Gallbladder (tissue), 1 donor: ENCODE measurements around a stretch of chr1.

DNA sequence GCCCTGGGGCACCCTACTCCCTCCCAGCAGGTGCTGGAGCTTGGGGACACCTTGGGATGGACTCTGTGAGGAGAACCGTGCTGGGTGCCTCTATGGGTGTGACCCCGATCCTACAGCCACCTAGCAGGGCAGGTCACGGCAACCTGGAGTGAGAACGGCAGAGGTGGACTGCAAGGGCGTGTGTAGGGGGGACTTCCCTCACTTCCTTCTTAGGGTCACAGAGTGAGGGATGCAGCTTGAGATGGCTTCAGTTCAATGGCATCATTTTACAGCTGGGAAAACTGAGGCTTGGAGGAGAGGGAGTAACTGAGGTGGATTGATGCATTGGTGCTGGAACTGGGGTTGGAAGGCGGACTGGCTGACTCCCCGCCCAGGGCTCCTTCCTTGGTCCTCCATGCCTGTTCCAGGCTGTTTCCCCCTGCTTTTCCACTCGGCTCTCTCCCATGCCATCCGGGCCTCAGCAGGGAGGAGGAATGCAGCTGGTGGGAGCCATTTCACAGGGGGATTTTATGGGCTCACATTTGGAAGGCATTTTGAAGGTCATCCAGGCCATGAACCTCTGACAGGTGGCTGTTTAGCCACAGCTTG, 18.8 kb upstream of the ARHGEF10L start:
- PRO-cap = no peak

DNA sequence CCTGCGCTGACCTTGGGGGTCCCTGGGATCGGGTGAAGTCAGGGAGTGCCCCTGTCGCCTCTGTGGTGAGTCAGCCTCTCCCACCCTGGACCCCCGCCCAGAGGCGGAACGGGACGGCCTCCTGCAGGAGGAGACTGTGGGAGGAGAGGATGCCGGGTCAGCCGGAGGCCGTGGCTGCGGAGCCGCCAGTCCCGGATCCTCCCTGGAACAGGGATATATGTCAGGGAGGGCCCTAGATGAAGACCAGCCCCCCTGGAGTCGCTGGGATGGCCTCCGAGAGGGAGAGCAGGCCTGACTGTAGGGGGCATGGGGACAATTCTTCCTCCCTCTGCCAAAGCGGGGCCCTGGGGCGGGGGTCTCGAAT, 794 bp downstream of the ARHGEF10L start:
- PRO-cap = bidirectional peak, plus-strand start at position 160 of the sequence, minus-strand start at position 64 of the sequence; bidirectional peak, plus-strand start at position 246 of the sequence, minus-strand start at position 209 of the sequence

DNA sequence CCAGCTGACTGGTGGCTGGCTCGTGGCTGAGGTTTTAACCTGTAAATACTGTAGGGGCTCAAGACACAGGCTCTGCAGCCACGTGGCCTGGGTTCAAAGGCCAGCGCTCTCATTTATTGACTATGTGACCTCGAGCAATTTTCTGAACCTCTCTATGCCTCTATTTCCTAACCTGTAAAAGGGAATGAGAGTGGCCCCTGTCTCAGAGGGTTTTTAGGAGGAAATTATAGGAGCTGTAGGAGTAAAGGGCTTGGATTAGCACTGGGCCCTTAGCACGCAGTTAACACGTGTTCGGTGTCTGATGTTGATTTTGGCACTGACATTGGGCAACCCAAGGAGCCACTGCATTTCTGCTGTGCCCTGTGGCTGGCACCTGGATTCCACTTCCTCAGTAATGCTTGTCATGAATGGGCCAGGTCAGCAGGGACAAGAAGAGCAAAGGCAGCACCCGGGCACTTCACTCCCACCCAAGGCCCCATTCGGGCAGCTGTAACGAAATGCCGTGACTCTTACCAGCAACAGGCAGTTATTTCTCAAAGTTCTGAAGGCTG, 25.1 kb downstream of the ARHGEF10L start:
- PRO-cap = no peak

GRCh38 chr1:17569445-17570345, 30.2 kb downstream of the ARHGEF10L start:
- PRO-cap = unidirectional peak, minus-strand start at chr1:17569830

- PRO-cap = no peak
These were observed 41.9 kb downstream of the ARHGEF10L start for GRCh38 chr1:17581209-17581914.

- PRO-cap = no peak
These were observed 85.4 kb downstream of the ARHGEF10L start for GRCh38 chr1:17624715-17625546.

- PRO-cap = no peak
These were observed 94.2 kb downstream of the ARHGEF10L start for GRCh38 chr1:17633724-17634168.

- PRO-cap = no peak
These were observed 103.5 kb upstream of the ACTL8 start for GRCh38 chr1:17651390-17652205.

DNA sequence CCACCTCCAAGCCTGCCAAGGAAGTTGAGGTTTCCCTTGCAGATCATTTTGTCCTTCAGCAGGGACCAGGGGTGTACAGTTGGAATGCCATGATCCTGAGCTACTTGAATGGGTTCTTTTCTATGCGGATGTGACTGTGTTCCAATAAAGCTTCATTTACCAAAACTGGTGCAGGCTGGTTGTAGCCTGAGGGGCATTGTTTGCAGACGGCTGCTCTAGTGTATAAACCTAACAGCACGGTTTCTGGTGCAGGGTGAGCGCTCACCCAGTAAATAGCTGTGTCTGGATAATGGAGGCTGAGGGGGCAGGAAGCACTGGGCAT, 72.8 kb upstream of the ACTL8 start:
- PRO-cap = no peak

GRCh38 chr1:18201889-18202412, 94.4 kb downstream of the IGSF21 start:
- PRO-cap = no peak

GRCh38 chr1:18385127-18385887, 95.4 kb upstream of the KLHDC7A start:
- PRO-cap = no peak

GRCh38 chr1:18481418-18481764, 661 bp downstream of the KLHDC7A start:
- PRO-cap = no peak

GRCh38 chr1:18636296-18637161, 5.9 kb downstream of the PAX7 start:
- PRO-cap = no peak

- PRO-cap = no peak
These were observed 74.5 kb downstream of the PAX7 start for GRCh38 chr1:18705270-18705501.

DNA sequence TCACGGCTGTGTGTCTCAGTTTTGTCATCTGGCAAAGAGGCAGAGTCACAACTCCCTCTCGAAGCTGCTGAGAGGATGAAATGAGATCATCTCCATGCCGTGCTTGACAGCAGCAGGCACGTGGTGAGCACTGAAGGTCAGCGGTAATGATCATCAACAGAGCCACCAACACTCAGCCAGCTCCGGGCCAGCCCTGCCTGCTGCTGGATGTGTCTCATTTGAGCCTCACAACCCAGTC, 19.8 kb downstream of the ALDH4A1 start:
- PRO-cap = no peak

DNA sequence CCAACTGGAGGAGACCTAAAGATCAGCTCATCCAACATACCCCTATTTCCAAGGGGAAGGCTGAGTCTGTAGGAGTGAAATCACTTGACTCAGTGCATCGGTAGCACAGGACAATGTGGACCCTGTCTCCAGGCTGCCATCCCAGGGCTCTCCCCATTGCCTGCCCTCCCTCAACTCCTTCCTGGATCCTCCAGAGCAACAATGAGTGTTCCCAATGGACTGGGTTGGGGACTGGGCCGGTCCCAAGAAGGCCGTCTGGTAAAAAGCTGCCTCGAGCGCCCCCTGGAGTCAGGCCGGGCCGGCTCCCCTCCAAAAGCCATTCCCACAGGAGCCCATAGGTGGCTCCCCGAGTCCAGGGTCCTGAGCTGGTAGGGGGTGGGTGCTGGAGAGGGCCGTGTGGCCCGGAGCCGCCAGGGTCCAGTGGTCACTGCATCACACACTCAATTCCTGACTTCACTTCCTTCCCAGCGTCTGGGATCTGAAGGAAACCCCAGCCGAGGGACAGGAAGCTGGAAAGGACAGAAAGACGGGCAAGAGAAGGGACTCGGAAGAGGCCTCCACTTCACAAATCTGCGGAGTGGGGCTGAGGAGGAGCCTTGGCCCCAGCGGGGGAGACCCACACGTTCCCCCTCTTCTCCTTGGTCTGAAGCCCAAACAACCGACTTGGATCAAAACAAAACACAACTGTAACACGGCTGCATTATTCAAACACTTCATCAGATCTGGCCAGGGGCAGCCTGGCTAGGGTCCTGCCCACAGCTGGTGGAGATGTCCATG, 10.8 kb upstream of the ALDH4A1 start:
- PRO-cap = bidirectional peak, plus-strand start at position 512 of the sequence, minus-strand start at position 356 of the sequence

GRCh38 chr1:18935670-18936371, 20.7 kb downstream of the IFFO2 start:
- PRO-cap = no peak

GRCh38 chr1:18948428-18949042, 7.9 kb downstream of the IFFO2 start:
- PRO-cap = no peak

- PRO-cap = no peak
These were observed 121.5 kb upstream of the IFFO2 start for GRCh38 chr1:19077782-19078583.

GRCh38 chr1:19140315-19140957, 69.6 kb downstream of the UBR4 start:
- PRO-cap = no peak